Measurements from ENCODE around the genes DEFB132, SOX12, SCRT2 and TMEM74B.

- PRO-cap, 2 experiments = no peak in any of the 2 experiments
These were observed 10.5 kb downstream of the DEFB129 start for GRCh38 chr20:237511-237934.

DNA sequence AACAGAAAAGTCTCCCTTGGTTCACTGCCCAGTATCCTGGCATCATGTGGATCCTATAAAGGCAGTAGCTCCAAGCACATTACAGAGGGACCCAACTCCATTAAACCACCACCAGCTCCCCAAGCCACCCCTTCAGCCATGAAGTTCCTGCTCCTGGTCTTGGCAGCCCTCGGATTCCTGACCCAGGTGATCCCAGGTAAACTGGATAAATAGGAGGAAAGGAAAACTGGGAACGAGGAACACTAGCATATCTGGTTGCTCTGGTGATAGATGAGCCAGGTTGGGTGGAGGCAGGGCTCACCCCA, at the start of gene DEFB132:
Gene DEFB132 (plus strand): TSS at position 84 of the 305 bp plus-strand sequence.
- PRO-cap, 2 experiments = no peak in any of the 2 experiments

DNA sequence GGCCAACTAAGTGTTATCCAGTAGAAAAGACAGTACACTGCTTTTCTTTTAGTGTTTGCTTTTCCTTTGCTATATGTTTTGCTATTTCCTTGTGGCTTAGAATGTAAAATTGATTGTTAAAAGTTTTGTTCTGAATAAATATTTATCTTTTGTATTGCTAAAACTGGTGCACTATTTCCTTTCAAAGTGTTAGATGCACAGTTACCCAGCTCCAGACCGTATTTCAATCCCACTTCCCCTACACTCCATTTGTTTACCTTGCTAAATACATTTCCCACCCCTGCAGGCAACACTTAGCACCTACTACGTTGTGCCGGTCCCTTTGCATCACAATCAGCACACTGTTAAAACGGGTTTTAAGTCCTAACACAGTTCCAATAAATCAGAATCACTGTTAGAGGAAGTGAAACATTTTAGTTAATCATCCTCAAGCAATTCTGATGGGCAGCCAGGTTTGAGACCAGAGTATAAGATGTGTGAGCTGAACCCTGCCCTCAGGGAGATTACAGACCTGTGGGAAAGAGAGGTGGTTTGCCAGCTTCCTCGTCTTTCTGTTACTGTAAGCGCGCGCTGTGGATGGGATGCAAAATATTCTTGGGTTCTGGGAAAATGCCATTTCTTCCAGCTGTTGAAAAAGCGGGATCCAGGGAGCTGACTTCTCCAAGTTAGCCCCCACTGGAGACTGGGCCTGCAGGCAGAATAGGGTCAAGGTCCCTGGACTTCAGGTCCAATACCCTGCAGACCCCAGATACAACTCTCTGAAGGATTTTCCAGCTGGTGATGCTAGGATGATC, 3.0 kb downstream of the ZCCHC3 start:
- PRO-cap, 2 experiments = no peak in any of the 2 experiments

DNA sequence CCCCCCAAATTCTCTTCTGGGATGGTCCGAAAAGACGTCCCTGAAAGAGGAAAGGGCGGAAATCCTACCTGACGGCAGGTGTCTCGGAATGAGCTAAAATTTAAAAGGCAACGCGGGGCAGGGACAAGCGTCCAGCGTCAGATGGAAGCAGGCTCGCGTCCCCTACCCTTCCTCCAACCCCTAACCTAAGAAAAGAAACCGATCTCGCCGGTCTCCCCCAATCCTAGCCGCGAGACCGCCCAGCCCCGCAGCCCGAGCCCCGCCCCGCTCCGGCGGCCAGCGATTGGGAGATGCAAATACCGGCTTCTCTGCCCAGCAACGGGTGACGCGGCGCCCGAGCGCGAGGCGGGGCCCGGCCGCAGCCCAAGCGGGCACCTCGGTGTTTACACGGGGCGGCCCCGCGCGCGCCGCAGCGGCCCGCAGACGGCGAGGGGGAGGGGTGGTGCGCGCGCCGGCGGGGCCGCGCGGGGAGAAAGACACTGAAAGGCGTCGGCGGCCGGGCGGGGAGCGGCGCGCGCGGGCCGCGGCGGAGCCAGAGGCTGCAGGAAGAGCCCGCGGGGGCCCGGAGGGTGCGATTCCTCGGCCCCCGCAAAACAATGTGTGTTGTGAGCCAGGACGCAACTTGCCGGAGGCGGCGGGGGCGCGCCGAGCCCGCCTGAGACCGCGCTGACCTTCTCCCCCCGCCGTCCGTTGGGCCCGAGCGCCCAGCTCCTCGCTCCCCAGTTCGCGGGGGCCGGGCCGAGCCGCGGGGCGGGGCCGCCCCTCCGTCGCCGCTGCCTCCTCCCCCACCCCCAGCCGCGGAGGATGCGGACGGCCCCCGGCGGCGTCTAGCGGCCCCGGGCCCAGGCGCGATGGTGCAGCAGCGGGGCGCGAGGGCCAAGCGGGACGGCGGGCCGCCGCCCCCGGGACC, at the start of gene SOX12:
Gene SOX12 (plus strand): TSS at position 479 of the 910 bp plus-strand sequence.
- PRO-cap, 2 experiments = peak in 2 of 2 experiments; most common plus-strand start position 482 of the sequence (in 2); most common minus-strand start position 187 of the sequence (in 2)

- PRO-cap, 2 experiments = no peak in any of the 2 experiments
These were observed 5.1 kb downstream of the SOX12 start for GRCh38 chr20:330360-330868.

DNA sequence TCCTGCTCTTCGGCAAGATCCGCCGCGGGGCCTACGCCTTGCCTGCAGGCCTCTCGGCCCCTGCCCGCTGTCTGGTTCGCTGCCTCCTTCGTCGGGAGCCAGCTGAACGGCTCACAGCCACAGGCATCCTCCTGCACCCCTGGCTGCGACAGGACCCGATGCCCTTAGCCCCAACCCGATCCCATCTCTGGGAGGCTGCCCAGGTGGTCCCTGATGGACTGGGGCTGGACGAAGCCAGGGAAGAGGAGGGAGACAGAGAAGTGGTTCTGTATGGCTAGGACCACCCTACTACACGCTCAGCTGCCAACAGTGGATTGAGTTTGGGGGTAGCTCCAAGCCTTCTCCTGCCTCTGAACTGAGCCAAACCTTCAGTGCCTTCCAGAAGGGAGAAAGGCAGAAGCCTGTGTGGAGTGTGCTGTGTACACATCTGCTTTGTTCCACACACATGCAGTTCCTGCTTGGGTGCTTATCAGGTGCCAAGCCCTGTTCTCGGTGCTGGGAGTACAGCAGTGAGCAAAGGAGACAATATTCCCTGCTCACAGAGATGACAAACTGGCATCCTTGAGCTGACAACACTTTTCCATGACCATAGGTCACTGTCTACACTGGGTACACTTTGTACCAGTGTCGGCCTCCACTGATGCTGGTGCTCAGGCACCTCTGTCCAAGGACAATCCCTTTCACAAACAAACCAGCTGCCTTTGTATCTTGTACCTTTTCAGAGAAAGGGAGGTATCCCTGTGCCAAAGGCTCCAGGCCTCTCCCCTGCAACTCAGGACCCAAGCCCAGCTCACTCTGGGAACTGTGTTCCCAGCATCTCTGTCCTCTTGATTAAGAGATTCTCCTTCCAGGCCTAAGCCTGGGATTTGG, 11.5 kb upstream of the RBCK1 start:
- PRO-cap, 2 experiments = peak in 1 of 2 experiments; most common minus-strand start position 357 of the sequence (in 1)

GRCh38 chr20:437357-437689, 25.0 kb downstream of the TBC1D20 start:
- PRO-cap, 2 experiments = no peak in any of the 2 experiments

DNA sequence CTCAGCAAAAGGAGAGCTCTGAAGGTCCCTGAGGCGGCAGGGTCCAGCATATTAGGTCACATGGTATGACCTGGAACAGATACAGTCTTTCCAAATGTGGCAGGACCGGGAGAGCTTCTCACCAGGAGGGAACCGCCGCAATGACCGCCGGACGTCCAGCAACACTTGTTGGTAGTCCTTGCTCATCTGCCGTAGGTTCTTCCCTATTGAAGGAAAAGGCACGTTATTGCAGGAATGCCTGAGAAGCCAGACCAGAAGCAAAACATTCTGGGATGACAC, 17.5 kb downstream of the TBC1D20 start:
- PRO-cap, 2 experiments = no peak in any of the 2 experiments

- PRO-cap, 2 experiments = no peak in any of the 2 experiments
These were observed at the start of gene SCRT2 for GRCh38 chr20:675587-676235. SCRT2 (minus strand) TSS chr20:675802.

GRCh38 chr20:699714-700496, 24.3 kb upstream of the SCRT2 start:
- PRO-cap, 2 experiments = no peak in any of the 2 experiments

GRCh38 chr20:750735-750992, 17.6 kb downstream of the SLC52A3 start:
- PRO-cap, 2 experiments = no peak in any of the 2 experiments

DNA sequence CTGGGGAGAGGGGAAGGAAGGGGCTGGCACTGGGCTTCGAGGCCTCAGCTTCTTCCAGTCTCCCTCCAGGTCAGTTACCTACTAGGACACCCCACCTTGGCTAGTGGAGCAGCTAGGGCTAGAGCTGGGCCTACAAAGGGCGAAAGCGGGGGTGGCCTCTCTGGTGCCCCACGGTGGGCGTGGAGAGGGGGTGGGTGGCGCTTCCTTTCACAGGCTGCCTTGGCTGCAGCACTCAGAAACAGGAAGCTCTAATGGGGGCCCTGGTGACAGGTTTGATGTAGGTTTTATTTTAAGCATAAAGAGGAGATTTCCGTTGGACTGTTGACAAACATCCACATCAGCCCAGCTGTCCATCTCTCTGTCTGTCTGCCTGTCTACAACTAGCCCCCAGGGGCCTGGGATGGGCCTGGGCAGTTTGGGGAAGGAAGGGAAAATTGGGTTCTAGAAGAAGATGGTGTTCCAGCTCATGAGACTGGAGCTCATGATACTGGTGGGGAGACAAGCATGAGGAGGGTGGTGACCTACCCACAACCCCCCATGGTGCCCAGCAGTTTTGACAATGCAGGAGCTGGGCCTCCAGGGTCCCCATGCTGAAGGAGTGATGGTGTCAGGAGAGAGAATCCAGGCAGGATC, 13.5 kb downstream of the FAM110A start:
- PRO-cap, 2 experiments = no peak in any of the 2 experiments

GRCh38 chr20:1005465-1005925, 3.4 kb upstream of the RSPO4 start:
- PRO-cap, 2 experiments = peak in 2 of 2 experiments; most common minus-strand start chr20:1005761 (in 2)

- PRO-cap, 2 experiments = peak in 1 of 2 experiments; most common plus-strand start chr20:1184818 (in 1)
These were observed at the start of gene TMEM74B for GRCh38 chr20:1184523-1185762. TMEM74B (minus strand) TSS chr20:1184981.

- PRO-cap, 2 experiments = no peak in any of the 2 experiments
These were observed 2.0 kb upstream of the TMEM74B start for GRCh38 chr20:1186718-1187301.

DNA sequence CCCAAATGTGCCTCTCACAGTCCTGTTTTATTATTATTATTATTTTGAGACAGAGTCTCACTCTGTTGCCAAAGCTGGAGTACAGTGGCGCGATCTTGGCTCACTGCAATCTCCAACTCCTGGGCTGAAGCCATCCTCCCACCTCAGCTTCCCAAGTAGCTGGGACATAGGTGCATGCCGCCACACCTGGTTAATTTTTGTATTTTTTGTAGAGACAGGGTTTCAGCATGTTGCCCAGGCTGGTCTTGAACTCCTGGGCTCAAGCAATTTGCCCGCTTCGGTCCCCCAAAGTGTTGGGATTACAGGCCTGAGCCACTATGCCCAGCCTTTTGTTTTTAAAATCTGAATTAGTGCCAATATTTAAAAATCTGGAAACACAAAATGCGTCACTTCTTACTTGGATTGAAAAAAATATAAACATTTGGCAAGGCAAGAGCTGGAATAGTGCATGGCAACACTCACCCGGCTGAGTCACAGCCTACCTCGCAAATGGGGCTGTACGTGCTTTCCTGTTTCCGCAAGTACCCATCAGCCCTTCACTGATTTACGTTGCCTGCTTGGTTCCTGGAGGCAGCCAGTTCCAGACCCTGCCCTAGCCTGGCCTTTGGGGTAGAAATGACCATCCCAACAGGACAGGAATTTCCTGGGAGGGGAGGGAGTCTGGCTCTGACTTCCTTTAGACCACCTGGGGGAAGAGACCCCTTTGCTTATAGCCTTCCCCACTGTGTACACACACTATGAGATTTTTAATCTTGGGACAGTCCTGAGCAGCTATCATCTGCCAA, 6.2 kb downstream of the SDCBP2 start:
- PRO-cap, 2 experiments = no peak in any of the 2 experiments

DNA sequence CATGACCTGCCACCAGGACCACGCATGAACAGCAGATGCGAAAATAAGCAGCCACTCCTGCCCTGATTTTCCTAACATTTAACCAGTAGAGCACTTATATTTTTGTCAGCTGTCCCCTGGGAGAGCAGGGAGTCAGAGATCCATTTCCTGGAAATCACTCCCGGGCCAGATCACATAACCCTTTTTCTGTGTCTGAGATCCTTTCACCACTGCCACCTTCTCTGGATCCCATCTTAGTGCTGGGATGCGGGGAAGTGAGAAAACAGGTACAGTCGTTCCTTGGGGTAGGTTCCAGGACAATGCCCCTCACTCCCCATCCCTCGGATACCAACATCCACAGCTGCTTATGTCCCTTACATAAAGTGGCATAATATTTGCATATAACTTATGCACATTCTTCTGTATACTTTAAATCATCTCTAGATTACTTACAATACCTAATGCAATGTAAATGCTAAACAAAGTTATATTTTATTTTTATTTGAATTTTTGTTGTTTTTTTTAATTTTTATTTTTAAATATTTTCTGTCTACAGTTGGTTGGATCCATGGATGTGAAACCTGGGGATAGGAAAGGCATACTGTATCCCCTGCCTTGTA, 5.5 kb downstream of the SDCBP2 start:
- PRO-cap, 2 experiments = no peak in any of the 2 experiments

- PRO-cap, 2 experiments = no peak in any of the 2 experiments
These were observed 7.1 kb upstream of the FKBP1A start for GRCh38 chr20:1399785-1400431.

- PRO-cap, 2 experiments = no peak in any of the 2 experiments
These were observed 8.5 kb upstream of the FKBP1A start for GRCh38 chr20:1401477-1401676.

DNA sequence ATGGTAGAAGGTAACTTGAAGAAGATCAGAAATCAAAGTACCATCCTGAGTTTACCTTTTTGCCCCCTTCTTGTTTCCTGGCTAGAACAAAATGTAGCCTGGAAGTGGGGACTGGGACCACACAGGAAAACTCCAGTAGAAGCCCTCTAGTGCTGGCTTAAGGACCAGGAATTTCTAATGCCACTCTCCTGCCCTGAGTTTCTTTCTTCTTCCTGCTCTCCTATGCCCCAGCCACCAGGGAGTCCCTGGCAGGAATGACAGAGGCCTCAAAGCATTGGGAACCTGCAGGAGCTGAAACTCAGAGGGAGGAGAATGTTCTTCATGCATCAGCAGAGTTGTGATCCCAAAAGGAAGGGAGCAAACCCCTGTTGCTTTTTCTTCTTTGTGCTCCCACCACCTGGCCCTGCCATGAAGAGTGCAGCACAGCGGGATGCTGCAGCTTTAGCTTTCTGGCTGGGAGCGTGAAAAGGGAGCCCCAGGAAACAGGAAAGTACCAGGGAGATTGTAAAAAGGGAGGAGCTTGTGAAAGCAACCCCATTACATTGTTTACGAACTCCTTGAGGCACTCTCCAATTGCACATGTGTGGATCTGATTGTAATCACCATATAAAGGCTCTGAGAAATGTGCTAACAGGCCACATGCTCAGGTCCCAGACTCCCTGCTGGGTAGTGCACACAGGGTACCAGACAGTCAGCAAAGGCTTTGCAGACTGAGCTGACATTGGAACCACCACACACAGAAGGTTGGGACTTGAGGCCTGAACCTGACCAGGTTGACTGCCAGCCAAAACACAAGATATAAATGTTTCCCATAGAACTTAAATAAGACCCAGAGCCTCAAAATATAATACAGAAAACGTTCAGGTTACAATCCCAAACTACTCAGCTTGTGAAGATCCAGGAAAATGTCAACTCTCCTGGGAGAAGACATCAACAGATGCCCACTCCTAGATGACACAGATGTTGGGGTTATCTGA, 34.8 kb upstream of the FKBP1A start:
- PRO-cap, 2 experiments = no peak in any of the 2 experiments

Measured in Metastatic Liver Carcinoma in the Adrenal Gland (tissue), 2 donors.